Mesenchymal stem cell of Wharton's jelly (primary cell): ENCODE measurements around the genes PCSK5 and GCNT1.

- CAGE, long polyA plus RNA: no peak
These were observed 5.9 kb downstream of the ZFAND5 start for GRCh38 chr9:72358824-72359802.

DNA sequence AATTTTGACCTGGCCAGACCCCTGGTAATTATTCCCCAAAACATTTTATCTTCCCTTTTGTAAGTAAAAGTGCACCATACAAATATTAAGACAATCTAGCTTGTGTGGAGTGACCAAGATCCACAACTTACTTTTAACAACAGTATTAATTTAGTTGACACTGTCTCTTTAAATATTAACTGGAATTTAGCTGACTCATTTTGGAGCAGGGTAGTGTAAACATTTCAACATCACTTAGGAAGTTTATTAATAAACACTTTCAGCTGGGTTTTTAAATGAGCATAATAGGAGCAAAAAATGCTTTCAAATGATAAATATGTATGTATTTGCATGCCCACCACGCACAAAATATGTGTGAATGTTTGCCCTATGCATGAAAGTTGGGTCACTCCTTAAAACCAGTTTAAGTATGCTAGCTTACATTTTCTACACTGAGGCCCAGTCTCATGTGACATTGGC lies 3.0 kb downstream of the ZFAND5 start:
- CAGE, long polyA plus RNA: no peak

- CAGE, long polyA plus RNA: no peak
These were observed 36.3 kb downstream of the TMC1 start for GRCh38 chr9:72557693-72558193.

DNA sequence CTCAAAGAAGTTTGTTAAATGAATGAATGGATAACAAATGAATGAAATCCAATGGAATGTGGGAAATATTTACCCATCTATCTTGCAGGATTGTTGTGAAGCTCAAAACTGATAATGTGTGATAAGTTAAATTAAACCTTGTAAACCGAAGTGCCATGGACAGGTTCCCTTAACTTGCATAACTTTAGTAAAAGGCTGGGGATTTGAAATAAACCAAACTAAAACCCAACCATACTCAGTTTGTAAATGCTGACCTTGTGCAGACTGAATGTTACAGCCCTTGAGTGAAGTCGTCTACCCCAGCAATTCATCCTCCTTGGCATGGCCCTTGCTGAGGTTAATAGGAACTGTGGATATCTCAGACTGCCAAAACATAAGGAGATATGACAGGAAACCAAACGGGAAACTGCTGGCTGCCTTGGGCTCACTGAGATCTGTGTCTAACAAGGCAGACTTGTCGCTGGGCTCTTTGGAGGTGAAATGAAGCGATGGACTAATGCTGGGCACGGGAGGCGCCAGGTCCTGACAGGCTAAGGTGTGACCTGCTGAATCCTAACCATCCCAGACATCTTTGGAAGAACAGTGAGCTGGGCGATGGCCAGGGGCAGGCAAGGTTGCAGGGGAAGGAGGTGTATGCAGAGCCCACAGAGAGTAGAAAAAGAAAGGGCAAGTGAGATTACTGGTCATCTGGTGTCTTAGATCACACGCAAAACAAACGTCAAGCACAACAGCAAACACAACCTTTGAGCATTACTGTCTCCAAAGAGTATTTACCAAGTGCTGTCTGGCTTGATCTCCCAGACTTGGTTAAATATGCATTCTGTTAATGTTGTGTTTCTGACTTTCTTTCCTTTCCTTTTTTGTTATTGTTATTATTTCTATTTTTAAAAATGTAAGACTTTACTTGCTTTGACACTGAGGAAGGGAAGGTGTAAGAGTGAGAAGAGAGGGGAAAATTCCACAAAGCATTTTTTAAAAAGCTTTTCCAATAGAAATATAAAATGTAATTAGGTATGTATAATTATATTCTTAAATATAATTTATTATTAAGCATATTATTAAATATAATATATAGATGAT lies 44.7 kb upstream of the ALDH1A1 start:
- CAGE, long polyA plus RNA: no peak

DNA sequence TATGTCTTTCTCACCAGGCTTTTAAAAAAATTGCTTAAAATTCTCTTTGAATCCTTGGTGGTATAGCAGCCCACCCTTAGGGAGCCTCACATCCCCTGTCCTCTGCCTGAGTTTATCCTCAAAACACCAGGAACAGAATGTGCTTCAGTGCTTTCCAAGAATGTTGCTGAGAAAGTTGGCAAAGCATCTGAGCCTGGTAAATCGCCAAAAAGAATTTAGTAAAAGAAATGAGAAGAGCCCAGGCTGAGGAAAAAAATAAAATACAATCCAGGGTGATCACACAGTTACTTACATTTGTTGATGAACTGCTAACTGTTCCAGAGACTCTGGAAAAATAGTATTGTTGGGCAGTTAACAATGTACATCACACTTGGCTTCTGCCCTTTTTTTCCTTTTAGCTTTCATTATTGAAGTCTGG lies 86.4 kb upstream of the ALDH1A1 start:
- CAGE, long polyA plus RNA: no peak

DNA sequence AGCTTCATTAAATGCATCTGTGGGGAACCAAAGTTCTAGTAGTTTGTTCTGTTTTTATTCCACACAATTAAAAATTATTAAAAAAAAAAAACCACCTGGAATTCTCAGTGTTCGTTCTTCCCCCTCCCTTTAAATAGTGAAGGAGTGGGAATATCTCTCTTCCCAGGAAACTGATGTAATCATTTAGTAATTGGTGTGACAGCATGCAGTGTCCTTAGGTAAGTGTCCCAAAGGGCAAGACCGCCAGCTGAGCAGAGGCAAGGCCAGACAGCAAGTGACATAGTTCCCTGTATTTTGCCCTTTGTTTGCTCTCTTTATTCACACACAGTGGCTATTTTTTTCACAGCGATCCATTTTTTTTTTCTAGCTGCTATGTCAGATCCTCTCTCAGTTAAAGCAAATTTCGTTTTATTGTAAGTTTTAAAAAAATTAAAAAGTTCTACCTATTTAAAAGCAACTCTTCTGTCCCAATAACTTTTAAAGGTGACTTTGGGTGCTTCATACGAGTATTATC lies 98.0 kb upstream of the ALDH1A1 start:
- CAGE, long polyA plus RNA: no peak

GRCh38 chr9:73133858-73134408 lies 17.7 kb upstream of the ANXA1 start:
- CAGE, long polyA plus RNA: no peak

GRCh38 chr9:74642366-74642855 lies 145.3 kb downstream of the RORB start:
- CAGE, long polyA plus RNA: no peak

DNA sequence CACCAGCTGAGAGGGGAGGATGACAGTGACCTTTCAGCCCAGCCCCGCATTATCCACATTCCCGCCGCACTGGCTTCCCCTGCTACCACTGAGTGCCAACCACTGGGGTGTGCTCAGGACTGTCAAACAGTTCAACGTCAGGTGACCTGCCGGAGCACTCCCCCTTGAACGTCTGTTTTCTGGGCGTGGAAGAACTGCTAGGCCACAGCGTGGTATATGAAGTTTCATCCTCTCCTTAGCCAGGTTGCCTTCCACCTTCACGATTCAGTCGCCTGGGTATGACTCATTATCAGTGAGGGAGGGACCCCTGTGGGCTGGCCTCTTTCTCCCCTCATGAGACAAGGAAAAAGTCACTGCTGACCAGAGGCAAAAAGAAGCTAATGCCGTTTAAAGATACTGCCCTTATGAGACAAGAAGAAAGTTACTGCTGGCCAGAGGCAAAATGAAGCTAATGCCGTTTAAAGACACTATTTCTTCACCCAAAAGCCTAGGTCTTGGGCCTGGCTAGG lies 4.7 kb downstream of the NMRK1 start:
- CAGE, long polyA plus RNA: no peak

- CAGE, long polyA plus RNA: no peak
These were observed at the start of gene PCSK5 for GRCh38 chr9:75890404-75890774. PCSK5 (plus strand) TSS chr9:75890673.

DNA sequence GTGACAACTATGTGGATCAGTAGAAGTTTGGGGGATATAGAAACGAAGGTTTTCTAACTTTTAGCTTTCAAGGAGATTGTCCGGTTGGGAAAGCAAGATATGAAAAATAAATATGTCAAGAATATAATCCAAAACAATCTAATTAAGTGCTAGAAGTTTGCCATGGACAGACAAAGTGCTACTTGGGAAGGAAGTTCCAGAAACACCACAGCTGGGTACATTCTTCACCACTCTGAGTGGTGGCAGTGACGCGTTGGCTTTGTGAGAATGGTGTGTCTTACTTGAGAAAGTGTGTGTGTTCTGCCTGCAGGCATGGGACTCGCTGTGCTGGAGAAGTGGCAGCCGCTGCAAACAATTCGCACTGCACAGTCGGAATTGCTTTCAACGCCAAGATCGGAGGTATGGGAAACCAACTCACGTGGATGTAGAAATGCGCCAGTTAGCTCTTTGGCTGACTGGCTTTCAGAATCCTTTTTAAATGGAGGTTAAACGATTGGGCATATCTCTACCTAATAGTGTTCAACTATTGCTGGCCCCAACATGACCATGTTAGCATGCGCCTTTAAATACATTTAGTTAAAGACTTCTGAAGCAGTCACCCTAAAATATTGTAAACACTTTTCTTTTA lies 177.3 kb downstream of the PCSK5 start:
- CAGE, long polyA plus RNA: no peak

DNA sequence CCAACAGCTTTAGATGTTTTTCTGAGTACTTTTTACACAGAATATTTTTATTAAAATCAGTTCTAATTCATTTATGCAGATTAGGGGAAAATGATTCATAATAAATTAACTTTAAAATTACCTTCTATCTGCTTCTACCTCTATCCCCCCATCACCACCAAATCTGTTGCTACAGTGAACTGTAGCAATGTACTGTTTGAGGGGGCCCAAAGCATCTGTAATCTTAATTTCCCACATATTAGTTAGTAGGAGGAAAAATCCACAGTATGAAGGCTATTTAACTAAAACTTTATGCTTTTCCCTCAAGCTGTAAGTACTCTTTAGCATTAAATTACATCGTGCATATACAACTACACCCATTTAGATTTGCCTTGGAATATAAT lies 8.3 kb downstream of the RFK start:
- CAGE, long polyA plus RNA: no peak

- CAGE, long polyA plus RNA: no peak
These were observed at the start of gene GCNT1 for GRCh38 chr9:76458884-76459382. GCNT1 (plus strand) TSS chr9:76459182.

GRCh38 chr9:76542317-76542861 lies 83.4 kb downstream of the GCNT1 start:
- CAGE, long polyA plus RNA: no peak

DNA sequence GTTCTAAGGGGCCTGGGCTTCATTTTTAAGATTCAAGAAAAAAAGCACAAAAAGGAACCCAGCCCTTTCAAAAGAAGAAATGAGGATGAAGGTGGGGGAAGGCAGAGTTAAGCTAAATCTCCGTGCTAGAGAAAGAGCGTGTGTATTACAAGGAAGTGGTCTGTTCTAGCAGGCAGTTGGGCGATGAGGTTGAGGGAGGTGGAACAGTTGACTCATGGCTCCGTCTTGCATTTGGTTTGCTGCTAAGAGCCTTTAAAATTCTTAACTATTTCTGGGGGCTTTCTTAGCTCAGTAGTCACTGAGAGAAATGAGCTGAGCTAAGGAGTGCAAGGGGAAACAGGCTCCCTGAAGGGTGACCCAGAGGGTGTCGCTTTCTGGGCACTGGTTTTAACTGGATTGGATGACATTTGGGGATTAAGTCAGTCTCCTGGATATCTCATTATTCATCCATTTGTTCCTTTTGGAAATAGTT lies 117.4 kb downstream of the GCNT1 start:
- CAGE, long polyA plus RNA: no peak

GRCh38 chr9:76585796-76586101 lies 126.8 kb downstream of the GCNT1 start:
- CAGE, long polyA plus RNA: no peak

GRCh38 chr9:76586102-76586427 lies 127.1 kb downstream of the GCNT1 start:
- CAGE, long polyA plus RNA: no peak

GRCh38 chr9:76901665-76902439 lies 4.1 kb downstream of the PRUNE2 start:
- CAGE, long polyA plus RNA: no peak

DNA sequence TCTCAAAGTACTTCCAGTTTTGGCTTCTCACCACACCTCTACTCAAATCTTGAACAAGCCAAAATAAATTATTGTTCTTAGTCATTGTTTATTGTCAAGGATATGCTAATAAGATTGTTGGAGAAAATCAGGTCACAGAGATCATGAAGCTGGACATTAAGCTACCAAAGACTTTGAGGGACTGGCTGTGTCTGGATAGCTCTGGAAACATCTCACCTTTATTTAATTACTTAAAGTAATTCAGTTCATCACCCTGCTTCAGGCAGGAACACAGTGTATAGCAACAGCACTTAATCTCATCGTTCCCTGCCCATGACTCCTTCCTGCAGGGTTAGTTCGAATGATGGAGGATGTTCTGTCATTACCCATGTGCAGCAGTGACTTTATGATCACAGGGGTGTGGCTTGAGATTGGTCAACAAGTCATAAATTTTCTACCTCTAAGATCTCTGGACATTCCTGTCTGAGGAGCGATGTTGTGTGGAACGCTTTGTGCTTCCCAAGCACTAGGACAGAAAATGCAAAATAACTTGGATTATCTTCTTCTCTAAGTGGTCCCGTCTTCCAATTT lies 37.1 kb upstream of the PRUNE2 start:
- CAGE, long polyA plus RNA: no peak

- CAGE, long polyA plus RNA: no peak
These were observed 193.0 kb downstream of the VPS13A start for GRCh38 chr9:77370156-77370904.